ENCODE data around the gene TIGAR.

- RRBS = no CpG with 5 or more reads among the region's 9 CpGs
These were observed 115.8 kb upstream of the FKBP4 start for GRCh38 chr12:2679010-2679422.

- RRBS = 7% methylated on average over 62 of the region's 107 CpGs
These were observed 511 bp downstream of the TEAD4 start for GRCh38 chr12:2959484-2960332.

DNA sequence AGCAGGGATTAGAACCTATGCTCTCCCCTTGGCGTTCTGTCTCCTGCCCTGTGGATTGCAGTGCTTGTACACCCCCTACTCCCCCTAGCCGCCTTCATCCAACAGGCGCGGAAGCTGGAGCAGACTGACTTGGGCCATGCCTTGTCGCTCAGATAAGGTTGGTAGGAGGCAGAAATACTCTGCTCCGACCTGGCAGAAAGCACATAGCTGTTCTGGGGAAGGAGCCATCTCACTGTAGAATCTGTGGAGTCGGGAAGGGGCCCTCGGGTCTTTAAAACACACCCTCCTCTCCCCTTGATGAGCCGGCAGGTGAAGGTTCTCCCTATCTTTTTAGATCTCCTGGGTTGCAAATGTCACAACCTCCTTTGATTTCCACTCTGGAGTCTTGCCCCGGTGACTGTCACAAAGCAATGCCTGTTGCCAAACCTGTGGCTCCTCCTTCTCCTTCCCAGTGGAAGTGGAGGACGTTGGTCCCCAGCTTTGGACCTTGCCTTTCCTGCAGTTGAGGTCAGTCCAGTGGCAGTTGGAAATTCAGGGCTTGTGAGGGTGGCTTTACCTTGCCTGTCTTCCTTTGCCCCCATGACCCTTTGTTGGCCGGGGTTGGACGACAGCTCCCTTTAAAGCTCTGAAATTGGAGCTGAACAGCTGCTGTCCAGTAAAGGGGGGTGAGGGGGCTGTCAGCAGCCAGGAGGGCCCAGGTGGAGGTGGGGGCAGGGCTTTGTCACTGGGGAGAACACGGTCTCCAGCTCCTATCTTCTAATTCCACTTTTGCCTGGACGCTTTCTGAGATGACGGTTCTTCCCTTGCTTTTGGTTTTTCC is 3.9 kb downstream of the TEAD4 start:
- RRBS = 94% methylated on average over 2 of the region's 16 CpGs

- RRBS = no CpG with 5 or more reads among the region's 7 CpGs
These were observed 27.7 kb upstream of the TSPAN9 start for GRCh38 chr12:3049460-3049831.

GRCh38 chr12:3061545-3061844 is 15.7 kb upstream of the TSPAN9 start:
- RRBS = no CpG with 5 or more reads among the region's 2 CpGs

- RRBS = no CpG with 5 or more reads among the region's 9 CpGs
These were observed 9.6 kb downstream of the TSPAN9 start for GRCh38 chr12:3086740-3087300.

GRCh38 chr12:3397630-3398385 is 93.2 kb upstream of the PRMT8 start:
- RRBS = no CpG with 5 or more reads among the region's 34 CpGs

- RRBS = no CpG with 5 or more reads among the region's 7 CpGs
These were observed 26.5 kb downstream of the CRACR2A start for GRCh38 chr12:3726309-3726839.

GRCh38 chr12:3795515-3796059 is 42.7 kb upstream of the CRACR2A start:
- RRBS = no CpG with 5 or more reads among the region's 5 CpGs

- RRBS = no CpG with 5 or more reads among the region's 6 CpGs
These were observed 55.4 kb upstream of the PARP11 start for GRCh38 chr12:3928513-3929117.

DNA sequence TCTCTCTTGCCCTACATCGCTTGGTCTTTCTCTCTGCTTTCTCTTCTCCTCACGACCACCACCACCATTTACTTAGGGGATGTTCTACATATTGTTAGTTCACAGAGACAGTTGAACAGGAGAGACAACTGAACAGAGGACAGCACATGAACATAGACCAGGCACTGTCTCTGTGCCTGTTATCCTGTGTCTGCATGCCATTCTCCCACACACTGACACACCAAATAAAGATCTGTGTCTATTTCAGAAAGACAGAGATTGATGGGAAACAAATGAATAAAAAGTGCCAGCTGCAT is 77.5 kb upstream of the PARP11 start:
- RRBS = no CpG with 5 or more reads among the region's 2 CpGs

GRCh38 chr12:4268452-4269160 is 5.0 kb upstream of the CCND2 start:
- RRBS = 0% methylated on average over 3 of the region's 26 CpGs

DNA sequence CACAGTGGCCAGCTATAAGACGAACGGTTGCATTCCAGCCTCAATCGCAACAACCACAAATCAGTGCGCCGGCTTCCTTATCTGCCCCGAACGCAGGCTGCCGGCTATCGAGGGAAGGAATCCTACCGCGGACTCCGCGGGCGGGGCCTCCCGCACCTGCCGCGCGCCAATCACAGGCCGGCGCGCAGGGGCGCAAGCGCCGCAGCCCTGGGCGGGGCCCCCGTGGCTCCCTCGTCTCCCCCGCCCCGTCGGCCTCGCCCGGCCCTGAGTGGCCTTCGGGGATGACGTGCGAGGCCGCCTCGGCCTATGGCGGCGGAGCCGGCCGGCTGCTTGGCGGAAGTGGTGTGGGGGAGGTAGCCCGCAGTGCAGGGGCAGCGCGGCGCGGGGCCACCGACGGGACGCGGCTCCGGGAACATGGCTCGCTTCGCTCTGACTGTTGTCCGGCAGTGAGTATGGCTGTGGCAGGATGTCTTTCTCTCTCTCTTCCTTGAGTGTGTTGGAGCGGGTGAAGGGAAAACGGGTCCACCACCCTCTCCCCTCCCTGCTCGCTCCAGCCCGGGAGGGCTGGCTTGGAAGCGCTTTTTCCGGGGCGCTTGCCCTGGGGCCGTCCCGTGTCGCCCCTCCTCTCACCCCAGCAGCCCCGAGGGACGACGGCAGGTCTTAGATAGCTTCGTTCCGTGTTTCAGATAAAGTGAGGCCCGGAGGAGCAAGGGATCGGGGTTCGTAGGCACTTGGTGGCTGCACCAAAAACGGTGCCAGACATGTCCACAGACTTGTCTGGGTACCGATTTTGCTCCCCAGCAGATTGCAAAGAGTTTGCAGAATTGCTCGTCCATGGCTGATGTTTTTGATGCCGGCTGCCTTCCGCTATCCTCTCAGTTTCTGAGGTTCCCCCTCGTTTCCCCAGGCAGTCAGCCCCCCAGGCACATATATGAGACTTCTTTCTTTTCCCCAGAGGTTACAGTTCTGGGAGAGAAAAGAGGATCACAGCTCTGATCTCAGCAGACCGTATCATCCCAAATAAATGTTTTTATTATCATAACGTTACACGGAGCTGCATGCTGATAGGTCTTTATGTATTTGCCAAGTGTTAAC is at the start of gene TIGAR:
TIGAR (plus strand) TSS at position 356 of the 1,095 bp plus-strand sequence.
- RRBS = 2% methylated on average over 49 of the region's 82 CpGs

GRCh38 chr12:4644902-4645541 is 3.8 kb downstream of the AKAP3 start:
- RRBS = no CpG with 5 or more reads among the region's 3 CpGs

- RRBS = no CpG with 5 or more reads among the region's 7 CpGs
These were observed 1.2 kb upstream of the GALNT8 start for GRCh38 chr12:4719036-4719461.

DNA sequence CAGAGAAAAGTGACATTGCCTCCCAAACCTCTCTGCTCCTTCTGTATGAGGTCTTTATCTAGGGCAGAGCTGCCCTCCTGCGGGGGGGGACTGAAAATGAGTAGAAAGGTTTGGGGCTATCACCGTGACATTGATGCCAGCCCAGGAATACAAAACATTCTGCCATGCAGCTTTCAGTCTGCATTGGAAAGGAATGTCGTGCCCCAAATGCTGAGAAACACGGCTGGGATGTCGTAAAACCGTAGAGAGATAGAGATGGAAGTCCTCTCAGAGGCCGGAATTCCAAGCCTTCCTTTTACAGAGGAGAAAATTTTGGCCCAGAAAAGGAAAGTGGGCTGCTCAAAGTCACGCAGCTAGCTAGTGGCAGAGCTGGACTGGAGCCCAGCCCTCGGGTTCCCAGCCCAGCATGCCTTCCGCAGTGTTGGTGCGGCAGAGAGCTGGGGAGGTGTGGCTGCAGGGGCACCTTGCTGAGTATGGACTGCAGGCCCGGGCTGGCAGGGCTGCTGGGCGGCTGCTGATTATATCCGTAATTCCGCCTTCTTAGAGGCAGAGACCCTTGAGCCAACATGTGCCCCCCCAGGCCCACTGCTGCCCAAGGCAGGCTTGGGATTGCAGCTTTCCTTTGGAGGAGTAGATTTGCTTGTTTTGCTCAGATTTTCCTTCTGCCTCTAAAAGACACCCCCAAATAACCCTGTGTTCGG is 50.3 kb downstream of the KCNA1 start:
- RRBS = no CpG with 5 or more reads among the region's 16 CpGs

DNA sequence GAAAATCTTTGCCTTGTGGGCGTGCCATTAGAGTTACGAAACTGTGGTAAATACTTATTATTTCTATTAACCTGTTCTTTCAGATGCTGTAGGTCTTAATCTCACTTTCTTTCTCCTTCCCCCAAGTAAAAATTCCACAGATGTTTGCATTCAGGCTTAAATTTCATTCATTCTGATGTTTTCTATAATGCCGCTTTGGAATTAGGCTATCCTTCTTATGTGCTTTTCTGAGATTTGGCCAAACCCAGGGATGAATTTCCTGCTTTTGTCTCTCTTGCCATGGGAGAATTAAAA is 71.0 kb downstream of the KCNA5 start:
- RRBS = no CpG with 5 or more reads among the region's 3 CpGs

DNA sequence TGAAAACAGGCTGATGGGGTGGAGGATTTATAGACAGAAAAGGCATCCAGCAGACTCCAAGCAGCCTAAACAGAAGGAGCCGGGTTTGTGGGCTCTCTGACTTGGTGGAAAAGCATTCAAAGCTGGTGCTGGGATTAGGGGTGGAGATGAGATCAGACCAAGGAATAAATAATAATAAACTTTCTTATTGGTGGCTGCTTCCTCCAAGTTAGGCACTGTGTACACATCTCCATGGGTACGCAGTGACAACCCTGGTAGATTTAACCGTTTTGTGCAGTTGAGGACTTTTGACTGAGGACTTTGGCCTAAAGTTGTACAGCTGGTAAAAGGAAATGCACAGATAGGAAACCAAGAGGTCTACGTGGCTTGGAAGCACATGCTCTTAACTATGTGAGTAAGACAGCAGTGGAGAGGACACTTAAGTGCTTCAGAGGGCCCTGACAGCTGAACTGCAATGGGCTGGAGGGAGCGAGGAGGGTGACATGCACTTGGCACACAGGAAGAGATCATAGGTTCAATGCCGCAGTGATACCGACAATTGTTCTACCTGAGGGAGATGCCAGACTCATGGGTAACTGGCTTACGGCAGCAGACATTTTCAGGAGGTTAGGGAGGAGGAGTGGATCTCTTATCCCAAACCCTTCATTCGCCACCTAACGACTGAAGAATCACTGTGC is 68.2 kb downstream of the NTF3 start:
- RRBS = no CpG with 5 or more reads among the region's 10 CpGs

- RRBS = no CpG with 5 or more reads among the region's 13 CpGs
These were observed 31.0 kb upstream of the ANO2 start for GRCh38 chr12:5976070-5976468.

DNA sequence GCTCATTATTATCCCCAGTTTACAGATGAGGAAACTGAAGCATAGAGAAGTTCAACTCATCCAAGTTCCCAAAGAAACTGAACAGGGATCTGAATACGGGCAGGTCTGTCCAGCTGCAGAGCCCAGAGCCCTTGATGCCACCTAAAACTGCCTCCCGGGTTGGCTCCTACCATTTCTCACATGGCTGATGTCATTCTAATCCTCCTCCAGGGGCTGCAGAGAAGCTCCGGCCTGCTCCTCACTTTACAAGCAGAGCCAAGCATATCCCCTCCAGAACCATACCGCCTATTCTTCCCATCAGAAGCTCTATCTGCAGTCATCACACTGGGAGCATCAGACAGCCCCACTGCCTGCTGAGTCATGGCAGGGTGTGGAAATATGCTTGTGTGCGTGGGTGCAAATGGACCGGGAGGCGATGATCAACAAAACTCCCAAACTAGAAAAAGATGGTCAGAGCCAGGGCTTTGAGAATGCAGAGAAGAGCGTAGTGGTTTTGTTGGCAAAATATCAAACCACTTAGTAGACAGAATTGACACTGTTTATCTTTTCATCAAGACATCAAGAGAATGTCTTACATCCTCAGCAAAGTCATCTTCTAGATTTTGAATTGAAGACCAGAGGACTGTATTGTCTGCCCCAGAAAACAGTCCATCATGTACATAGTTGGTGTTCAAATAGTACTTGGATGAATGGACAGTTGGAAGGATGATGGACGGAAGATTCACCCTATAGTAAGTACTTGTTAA is 55.1 kb downstream of the VWF start:
- RRBS = 5% methylated on average over 2 of the region's 9 CpGs

Data from CMK (cell line).